Lower leg skin (tissue), 2 donors: ENCODE measurements around a stretch of chr1.

DNA sequence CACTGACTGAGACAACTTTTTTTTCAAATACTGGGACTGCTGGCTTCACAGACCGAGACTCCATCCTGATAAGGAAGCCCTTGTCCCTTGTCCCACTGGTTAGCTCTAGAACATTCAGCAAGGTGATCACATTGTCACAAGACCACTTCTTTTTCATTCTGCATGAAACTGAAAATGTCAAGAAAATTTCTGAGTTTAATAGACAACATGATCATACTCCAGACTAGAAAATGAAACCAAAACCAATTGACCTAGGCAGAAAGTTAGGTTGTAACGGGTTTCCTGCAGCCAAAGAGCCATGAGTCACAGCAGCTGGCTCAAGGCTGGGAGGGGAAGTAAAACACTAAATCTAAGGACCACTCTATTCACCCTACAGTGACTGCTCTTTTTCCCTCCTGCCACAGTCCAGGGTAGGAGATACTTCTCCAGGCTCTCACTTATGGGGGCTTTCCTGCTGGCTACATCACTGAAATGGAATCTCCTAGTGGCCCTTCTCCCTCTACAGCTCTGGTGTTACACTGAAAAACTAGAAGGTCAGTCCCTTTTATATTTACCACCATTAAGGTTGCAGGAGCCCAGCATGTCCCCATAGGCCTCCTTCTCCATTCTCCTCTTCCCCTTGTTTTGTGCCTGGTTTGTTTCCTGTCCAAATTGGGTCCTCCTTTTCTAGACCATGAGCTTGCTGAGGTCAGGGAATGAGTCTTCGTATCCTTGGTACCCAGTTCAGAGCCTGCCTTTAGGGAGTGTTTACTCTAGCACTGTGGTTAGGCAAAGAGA is 236.4 kb upstream of the JUN start:
- PRO-cap: no peak
- RAMPAGE, long total RNA, 2 experiments: no peak in any of the 2 experiments

GRCh38 chr1:59046673-59047135 is 250.2 kb upstream of the FGGY start:
- PRO-cap: no peak
- RAMPAGE, long total RNA, 2 experiments: no peak in any of the 2 experiments

GRCh38 chr1:59124108-59124548 is 172.8 kb upstream of the FGGY start:
- PRO-cap: no peak
- RAMPAGE, long total RNA, 2 experiments: no peak in any of the 2 experiments

DNA sequence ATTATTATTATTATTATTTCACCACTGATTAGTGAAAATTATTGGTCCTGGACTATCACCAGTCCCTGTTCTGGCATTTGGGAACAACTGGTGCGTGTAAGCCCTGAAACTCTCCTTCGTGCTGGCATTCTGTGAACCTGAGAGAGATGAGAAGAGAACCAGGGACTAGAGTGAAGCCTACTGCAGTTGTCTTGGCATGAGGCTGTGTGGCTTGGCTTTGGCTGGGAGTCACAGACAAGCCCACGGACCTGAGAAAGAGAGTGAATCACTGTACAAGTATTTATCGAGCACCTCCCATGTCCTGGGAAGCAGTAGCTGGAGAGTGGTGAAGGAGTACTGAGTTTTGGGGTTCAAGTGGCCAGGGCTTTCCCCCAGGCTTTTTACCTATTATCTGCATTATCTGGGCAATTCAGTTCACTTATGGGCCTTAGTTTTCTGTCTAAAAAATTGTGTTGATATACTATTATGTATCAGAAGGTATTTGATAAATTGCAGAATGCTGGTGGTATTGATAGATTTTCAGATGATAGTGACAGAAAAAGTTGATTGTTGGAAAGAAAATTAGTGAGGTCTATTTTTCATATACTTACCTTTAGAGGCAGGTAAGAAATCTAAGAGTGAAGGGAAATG is 63.4 kb downstream of the FGGY start:
- PRO-cap: no peak
- RAMPAGE, long total RNA, 2 experiments: no peak in any of the 2 experiments

DNA sequence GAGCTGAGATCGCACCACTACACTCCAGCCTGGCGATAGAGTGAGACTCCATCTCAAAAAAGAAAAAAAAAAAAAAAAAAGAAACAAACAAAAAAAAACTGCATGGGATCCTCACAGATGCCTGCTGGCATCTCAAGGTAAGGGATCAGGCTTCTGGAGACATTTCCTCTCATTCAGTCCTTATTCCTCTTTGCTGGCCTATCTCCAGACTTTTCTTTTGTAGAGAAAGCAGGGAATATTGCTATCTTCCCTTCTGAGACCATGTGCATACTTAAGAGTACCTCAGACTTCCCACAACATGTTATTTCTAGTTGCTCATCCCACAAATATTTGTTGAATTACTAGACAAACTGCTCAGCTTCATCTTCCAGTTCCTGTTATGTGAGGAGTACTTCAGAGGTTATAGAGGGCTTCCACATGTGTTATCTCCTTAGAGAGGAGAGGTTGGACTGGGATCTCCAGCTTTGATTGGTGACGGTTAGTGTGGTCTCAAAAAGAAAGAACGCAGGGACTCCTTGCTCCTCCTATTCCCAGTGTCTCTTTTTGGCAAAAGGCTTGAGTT is 78.4 kb downstream of the FGGY start:
- PRO-cap: no peak
- RAMPAGE, long total RNA, 2 experiments: no peak in any of the 2 experiments

GRCh38 chr1:59730893-59731220 is 83.9 kb upstream of the HOOK1 start:
- PRO-cap: unidirectional peak, plus-strand start at chr1:59731085
- RAMPAGE, long total RNA, 2 experiments: no peak in any of the 2 experiments

DNA sequence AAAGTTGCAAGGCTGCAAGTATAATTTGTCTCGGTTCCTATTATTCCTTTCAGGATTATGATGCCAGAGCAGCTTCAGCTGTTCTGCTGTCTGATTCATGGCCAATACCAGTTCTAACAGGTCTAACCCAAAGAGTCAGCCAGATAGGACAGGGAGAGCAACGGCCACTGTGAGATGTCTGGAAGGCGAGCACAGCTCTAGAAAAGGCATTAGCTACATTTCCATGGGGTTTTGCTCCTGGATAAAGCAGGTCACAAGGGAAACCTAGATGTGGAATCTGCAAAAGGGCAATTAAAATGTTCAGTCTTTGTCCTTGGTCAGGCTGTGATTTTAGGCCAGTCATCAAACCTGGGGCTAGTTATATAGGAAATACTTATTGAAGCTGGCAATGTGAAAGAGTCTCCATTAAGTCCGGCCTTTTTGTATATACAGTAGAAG is 53.2 kb upstream of the HOOK1 start:
- PRO-cap: no peak
- RAMPAGE, long total RNA, 2 experiments: no peak in any of the 2 experiments

GRCh38 chr1:59815767-59816382 is 1.1 kb downstream of the HOOK1 start:
- PRO-cap: no peak
- RAMPAGE, long total RNA, 2 experiments: no peak in any of the 2 experiments

DNA sequence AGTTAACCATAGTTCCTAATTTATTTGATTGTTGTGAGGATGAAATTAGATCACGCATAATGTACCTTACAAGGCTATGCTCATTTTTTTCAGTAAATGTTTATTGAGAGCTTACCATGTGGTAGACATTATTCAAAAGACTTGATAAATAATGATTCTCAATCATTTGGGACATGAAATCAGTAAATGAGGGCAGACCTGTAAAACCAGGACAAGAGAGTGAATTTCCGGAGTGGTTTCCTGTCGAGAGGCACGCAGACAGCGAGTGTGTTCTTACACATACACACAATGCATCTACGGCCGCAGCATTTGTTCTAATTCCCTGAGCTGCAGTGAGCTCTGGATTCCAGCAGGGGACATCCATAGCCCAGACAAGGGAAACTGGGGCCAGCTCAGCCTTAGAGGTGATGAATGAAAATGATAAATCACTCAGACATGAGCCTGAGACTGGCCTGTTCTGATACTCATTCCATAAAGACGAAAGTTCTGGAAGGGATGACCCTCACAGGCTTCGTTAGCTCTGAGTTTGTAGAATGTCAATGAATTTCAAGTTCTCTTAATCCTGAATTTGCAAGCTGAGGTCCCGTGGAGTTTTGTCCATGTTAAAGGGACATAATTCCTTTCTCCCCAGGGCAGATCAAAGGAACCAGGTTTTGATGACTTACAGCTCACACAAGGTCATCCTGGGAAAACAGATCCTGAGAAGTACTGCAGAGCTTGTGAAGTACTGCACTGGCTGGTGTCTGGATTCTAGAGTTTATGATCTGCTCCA is 207.8 kb upstream of the C1orf87 start:
- PRO-cap: no peak
- RAMPAGE, long total RNA, 2 experiments: no peak in any of the 2 experiments

DNA sequence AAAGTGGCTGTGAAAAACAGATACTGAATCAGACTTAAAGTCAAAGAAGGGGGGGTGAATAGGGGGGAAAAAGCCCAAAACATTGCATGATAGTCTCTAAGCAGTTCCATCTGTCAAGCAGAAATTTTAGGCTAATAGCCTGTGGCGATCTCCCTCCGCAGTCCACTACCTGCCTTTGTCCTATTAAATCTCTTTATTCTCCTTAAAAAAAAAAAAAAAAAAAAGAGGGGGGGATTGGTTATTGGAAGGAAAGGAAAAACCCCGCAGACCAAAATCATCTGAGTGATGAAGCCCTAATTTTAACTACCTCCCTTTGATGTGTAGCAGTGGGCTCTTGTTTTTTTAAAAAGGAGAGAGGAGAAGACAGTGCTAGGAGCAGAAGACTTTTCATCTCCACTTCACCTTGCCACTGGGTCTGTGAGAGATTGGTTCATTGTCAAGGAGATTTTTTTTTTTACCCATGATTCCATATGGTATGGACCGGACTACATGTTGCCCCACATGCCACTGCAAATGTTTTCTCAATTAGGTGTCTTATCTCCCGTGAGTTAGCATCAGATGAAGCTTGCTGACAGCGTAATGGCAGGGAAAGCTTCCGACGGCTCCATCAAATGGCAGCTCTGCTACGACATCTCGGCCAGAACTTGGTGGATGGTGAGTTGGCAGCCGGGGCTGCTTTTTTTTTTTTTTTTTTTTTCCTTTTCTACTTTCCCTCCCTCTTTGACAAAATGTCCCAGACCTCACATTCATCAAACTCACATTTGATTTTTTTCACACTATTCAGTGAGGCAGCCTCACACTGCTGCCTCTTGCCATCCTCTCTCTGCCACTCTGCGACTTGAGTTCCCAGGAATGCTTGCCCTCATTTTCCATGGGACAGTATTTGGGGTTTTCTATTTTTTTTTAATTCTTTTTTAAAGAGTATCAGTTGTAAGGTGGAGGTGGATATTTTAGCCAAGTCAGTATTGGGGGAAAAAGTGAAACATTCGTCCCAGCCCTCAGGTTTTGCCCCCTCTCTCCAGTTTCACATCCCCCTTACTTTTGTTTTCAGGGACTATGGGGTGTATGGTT is 217.2 kb upstream of the NFIA start:
- PRO-cap: no peak
- RAMPAGE, long total RNA, 2 experiments: no peak in any of the 2 experiments

- PRO-cap: bidirectional peak, plus-strand start at chr1:61051129, minus-strand start at chr1:61051071
- RAMPAGE, long total RNA, 2 experiments: no peak in any of the 2 experiments
Observed at GRCh38 chr1:61050956-61051625, 31.3 kb upstream of the NFIA start.

GRCh38 chr1:61082878-61083028 is 392 bp downstream of the NFIA start:
- PRO-cap: no peak
- RAMPAGE, long total RNA, 2 experiments: no peak in any of the 2 experiments

- PRO-cap: no peak
- RAMPAGE, long total RNA, 2 experiments: no peak in any of the 2 experiments
Observed at GRCh38 chr1:61122296-61122835, 40.0 kb downstream of the NFIA start.

- PRO-cap: no peak
- RAMPAGE, long total RNA, 2 experiments: no peak in any of the 2 experiments
Observed at GRCh38 chr1:61227761-61228701, 145.7 kb downstream of the NFIA start.

- PRO-cap: no peak
- RAMPAGE, long total RNA, 2 experiments: no peak in any of the 2 experiments
Observed at GRCh38 chr1:61836742-61837051, 94.4 kb downstream of the PATJ start.

DNA sequence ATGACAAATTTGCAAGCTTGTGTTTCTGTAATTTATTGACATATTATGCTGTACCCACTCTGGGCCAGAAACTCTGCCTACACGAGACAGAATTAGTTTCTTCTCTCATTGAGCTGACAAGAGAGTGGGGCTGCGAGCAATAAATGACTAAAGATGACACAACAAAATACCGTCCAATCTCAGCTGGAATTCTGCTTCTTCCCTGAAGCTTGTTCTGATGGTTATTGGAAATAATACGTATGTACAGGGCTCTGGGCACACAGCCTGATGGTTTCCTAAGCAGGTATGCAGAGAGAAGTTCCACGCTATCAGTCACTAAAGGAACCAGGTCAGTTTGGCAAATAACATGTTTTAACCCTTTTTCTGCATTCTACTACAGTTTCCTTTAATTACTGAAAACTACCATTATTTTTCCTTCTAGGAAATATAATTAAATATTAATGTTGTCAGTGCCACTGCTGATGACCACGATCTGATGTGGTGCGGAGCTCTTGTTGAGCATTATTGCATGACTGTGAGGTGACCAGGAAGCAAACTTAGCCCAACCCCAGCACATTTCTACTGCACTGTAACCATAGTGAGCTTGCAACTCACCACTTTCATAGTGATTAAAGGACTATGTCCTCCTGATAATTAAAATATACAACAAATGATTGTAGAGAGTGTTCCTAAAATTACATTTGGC is 221.4 kb upstream of the L1TD1 start:
- PRO-cap: no peak
- RAMPAGE, long total RNA, 2 experiments: start-site peak on the plus strand in 1 of 2 experiments, centred at position 479 of the sequence, 5 reads per replicate

- PRO-cap: unidirectional peak, plus-strand start at chr1:62069240
- RAMPAGE, long total RNA, 2 experiments: no peak in any of the 2 experiments
Observed at GRCh38 chr1:62068924-62069441, 125.7 kb upstream of the L1TD1 start.

GRCh38 chr1:62318322-62318741 is 902 bp downstream of the KANK4 start:
- PRO-cap: no peak
- RAMPAGE, long total RNA, 2 experiments: no peak in any of the 2 experiments

DNA sequence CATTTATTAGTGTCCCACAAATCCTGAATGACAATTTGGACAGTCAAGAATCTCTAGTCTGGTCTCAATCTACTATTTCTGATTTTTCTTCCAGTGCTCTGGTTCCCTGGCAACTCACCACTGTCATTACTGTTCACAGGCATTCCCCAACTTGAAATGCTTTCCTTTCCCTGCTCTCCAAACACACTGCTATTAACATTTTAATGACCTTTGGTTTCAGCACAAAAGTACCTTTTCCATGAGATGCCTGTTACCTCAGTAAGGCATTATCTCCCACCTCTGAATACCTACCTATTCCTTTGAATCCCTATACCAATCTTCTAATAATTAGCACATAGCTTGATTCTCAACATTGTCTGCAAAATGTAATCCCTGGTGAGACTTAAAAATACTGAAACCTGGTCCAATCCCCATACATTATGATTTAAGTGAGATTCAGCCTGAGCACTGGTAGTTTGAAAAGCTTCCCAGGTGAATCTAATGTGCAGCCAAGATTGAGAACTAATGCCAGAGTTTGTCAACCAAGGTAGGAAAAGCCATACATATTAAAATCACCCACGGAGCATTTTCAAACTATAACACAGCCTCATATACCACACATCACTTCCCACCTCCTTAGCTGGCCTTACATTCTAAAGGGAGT is 11.7 kb upstream of the ANGPTL3 start:
- PRO-cap: no peak
- RAMPAGE, long total RNA, 2 experiments: no peak in any of the 2 experiments

DNA sequence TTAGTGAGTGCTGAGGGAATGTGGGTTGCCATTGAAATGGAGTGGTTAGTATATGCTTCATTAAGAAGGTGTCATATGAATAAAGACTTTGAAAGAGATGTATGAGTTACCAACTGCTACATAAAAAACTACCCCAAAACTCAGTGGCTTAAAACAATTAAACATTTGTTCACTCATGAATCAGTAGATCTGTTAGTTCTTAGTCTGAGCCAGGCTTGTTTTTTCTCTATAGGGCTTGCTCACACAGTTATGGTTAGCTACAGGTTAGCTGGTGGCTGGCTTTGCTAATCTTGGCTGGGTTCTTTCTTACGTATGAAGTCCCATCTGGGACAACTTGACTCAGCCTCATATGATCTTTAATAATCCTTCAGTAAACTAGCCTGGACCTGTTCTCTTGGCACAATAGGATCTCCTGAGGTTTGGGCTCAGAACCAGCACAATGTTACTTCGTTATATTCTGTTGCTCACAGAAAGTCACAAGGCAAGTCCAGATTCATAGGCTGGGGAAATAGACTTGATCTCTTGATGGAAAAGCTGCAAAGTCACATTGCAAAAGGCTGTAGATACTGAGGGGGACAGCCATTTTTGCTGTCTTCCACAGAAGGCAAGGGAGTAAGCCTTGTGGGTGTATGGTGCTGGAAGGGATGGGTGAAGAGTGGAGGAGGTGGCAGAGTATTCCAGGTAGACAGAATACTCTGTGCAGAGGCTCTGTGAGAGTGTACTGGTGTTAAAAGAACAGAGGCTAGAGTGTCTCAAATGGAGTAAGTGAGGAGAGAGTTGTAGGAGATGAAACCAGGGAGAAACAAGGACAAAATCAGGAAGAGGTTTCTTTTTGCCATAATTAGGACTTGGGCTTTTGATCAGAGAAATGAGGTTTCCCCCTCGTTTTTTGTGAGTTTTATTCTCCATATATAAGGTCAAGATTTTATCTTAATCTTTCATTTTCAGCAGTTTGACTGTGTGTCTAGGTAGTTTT is 24.4 kb downstream of the EFCAB7 start:
- PRO-cap: no peak
- RAMPAGE, long total RNA, 2 experiments: start-site peak on the plus strand in 1 of 2 experiments, centred at position 355 of the sequence, 10 reads per replicate